ENCODE measurements around the gene LRP11.

DNA sequence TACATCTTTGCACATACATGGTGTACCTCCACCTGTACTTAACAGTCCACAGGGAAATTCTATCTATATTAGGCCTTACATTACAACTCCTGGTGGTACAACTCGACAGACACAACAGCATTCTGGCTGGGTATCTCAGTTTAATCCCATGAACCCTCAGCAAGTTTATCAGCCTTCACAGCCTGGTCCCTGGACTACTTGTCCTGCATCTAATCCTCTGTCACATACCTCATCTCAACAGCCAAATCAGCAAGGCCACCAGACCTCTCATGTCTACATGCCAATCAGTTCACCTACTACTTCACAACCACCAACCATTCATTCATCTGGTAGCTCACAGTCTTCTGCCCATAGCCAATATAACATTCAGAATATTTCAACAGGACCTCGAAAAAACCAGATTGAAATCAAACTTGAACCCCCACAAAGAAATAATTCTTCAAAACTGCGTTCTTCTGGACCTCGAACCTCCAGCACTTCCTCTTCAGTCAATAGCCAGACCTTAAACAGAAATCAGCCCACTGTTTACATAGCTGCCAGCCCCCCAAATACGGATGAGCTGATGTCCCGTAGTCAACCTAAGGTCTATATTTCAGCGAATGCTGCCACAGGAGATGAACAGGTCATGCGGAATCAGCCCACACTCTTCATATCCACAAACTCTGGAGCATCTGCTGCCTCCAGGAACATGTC lies 21.4 kb upstream of the SUMO4 start:
- PRO-cap, result no peak
- RAMPAGE, long total RNA, 2 experiments, result no peak in any of the 2 experiments

DNA sequence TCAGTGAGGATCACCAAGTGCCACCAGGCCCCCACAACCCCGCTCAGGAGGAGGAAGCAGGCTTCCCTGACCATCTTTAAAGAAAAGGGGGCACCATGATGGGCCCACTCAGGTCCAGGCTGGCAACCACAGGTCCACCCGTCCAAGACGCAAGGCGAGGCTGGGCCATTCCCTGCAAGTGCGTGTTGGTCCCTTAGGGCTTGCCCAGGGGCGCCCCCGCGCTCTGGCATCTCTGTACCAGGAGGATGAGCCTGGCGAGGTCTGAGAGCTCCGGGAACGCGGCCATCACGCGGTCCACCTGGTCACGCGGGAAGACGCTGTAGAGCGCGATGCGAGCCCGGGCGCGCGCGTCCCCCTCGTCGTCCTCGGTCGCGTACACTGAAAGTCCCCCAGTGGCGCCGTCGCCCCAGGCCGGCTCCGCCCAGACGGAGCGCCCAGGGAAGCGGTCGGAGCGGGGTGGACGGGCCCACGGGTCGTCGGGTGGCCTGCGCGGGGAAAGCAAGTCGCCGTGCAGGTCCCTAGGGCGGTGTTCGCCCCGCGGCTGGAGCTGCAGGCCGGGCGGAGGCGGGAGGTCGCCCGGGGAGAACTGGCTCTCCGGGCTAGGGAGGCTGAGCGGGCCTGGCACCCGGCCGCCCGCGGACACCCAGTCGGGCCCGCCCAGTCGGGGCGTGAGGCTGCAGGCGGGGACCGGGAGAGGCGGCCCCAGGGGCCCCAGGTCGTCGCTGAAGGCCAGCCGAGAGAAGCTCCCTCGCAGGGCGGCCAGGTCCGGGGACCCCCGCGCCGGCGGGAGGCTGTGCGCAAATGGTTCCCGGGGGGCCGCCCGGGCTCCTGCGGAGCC lies 34.1 kb downstream of the ZC3H12D start:
- PRO-cap, result unidirectional peak, plus-strand start at position 312 of the sequence
- RAMPAGE, long total RNA, 2 experiments, result no peak in any of the 2 experiments

DNA sequence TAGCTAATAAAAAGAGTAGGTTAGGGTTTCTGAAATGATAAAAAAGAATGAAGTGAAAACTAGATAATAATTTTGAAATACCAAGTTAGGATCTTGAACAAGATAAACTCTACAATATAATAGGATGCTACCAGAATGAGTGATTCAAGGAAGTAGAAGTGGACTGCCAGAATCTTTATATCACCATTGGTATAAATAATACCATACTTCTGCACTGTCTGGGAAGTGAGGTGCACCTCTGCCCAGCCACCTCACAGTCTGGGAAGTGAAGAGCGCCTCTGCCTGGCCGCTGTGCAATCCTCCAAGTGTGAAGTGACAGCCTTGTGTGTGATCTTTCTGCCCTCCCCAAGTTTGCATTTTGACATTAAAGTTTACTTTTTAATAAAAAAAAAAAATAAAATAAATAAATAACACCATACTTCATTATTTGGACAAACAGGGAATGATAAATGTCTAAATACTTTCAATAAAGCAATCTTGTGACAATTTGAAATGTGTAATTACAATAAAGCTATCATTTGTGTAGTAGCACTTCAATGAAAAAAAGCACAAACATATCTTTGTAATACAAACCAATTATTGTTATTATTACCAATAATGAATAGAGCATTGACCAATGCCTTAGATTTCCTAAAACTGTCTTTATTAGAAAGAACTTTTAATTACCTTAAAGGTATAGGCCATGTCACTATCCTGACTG lies 18.7 kb downstream of the LATS1 start:
- PRO-cap, result no peak
- RAMPAGE, long total RNA, 2 experiments, result no peak in any of the 2 experiments

DNA sequence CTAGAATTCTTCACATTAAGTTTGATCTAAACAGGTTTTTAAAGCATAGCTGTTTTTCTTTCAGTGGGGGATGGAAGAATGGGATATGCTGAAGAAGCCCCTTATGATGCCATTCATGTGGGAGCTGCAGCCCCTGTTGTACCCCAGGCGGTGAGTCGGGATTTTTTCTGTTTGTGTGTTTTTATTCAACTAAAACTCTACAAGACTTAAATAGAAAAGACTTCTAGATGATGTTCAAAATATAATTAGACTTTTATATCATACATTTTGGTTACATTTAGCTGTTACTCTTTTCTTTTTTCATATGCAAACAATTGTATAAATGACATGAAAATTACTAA lies 46.8 kb downstream of the PCMT1 start:
- PRO-cap, result no peak
- RAMPAGE, long total RNA, 2 experiments, result no peak in any of the 2 experiments

- PRO-cap, result no peak
- RAMPAGE, long total RNA, 2 experiments, result no peak in any of the 2 experiments
These were observed 2.1 kb downstream of the LRP11 start for GRCh38 chr6:149861900-149862687.

DNA sequence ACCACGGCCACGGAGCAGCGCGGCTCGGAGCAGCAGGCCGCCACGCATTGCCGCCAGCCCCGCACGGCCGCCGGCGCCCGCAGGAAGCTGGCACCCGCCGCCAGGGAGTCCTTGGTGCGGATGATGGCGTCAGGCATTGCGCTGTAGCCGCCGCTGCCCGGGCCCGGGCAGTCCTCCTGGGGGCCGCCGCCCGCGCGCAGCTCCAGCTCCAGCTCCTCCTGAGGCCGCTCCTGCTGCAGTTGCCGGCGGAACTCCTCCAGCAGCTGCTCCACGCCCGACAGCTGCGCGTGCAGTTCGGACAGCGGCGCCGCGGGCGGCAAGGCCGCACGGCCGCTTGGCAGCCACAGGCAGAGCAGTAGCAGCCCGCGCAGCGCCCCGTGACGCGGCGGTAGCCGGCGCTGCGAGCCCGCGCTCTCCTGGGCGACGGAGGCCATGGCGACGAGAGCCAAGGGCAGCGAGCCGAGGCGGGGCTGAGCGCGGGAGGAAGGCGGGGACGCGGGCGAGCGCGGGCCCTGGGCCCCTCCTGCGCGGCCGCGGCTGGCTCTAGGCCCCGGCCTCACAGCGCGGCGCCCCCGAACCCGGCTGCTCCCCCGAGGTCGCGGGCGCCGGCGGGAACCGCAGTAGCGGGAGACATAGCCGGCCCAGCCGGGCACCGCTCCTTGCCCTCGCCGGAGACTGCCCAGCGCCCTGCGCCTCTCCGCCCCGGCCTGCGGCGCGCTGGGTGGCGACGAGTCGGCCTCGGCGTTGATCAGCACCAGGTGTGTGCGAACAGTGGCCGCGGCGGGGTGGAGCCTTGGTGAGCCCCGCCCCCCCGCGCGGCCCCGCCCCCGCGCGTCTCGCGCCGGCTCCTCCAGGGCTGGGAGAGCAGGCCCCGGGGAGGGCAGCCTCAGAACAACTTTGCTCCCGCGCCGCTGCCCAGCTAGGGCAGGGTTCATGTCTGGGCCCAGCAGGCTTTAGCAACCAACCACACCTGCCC lies at the start of gene LRP11:
Gene LRP11, minus strand, starts transcription at position 773 of the 976 bp plus-strand sequence.
- PRO-cap, result unidirectional peak, minus-strand start at position 108 of the sequence; bidirectional peak, plus-strand start at position 867 of the sequence, minus-strand start at position 760 of the sequence
- RAMPAGE, long total RNA, 2 experiments, result start-site peak on the minus strand in 1 of 2 experiments, centred at position 748 of the sequence, 7 reads per replicate

DNA sequence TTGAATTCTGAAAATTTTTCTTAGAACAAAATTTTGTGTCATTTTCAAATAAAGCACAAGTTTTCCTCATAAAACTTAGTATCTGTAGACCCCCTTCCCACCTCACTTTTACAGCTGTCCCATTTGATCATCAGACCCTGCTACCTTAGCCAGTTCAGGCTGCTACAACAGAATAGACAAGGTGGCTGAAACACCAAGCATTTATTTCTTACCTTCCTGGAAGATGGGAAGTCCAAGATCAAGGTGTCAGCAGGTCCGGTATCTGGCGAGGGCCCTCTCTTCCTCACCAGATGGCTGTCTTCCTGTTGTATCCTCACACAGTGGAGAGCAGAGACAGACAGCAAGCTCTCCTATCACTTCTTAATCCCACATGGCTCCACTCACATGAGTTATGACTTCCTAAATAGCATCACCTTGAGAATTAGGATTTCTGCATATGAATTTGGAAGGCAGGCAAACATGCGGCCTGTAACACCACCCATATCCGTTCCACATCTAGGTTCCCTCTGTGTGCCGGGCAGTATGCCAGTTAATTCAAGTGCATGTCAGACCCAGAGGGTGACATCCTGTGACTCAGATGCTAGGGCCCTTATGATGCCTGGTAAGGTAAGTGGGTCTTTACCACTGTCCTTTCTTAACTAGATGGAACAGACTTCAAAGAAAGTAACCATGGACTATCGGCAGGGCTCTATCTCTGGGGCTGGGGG lies 2.1 kb downstream of the RAET1E start:
- PRO-cap, result no peak
- RAMPAGE, long total RNA, 2 experiments, result no peak in any of the 2 experiments

DNA sequence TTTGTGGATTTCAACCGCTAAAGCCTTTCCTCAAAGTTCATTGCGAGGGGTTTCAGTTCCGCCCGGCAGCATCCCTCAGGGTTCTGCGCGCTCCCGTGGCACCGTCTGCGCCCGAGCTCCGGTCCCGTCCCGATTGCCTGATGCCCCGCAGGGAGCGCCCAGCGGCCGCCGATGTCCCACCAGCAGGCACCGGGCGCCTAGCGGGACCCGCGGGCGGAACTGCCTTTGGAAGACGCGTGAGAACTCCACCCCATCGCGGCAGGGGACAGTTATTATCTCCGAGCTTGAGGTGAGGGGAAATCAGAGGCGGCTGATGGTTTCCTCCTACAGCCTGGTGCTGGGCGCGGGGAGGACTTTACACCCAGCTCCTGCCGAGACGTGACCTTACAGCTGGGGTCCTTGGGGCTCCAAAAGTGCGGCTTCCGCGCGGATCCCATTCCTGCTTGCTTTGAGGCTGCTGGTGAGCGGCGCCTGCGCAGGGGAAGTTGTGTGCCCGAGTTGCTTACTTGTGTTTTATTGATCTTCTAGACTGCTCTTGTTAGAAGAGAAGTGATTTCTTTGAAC lies 27.1 kb downstream of the ULBP1 start:
- PRO-cap, result no peak
- RAMPAGE, long total RNA, 2 experiments, result no peak in any of the 2 experiments

DNA sequence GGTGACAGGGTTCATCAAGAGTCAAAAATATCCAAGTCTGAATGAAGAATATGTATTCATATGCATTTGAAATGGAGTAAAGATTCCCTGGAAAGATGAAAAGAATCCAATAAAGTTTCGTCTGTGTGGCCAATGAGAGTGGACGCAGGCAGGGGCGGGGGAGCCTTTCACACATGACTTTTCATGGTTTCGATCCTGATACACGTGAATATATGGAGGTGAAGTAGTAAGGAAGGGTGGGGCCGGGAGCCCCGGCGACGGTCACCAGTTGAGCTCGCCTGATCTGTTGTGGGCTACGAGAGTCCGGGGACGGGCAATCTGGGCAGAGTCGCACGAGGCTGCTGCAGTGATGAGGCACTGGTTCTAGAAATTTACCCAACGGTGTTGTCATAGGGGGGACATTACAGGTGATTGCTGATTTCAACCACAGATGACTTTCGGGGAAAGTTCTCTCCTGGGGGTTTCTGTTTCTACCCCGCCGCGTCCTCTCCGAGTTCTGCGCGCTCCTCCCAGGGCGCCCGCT lies 12.0 kb upstream of the RAET1L start:
- PRO-cap, result no peak
- RAMPAGE, long total RNA, 2 experiments, result no peak in any of the 2 experiments

DNA sequence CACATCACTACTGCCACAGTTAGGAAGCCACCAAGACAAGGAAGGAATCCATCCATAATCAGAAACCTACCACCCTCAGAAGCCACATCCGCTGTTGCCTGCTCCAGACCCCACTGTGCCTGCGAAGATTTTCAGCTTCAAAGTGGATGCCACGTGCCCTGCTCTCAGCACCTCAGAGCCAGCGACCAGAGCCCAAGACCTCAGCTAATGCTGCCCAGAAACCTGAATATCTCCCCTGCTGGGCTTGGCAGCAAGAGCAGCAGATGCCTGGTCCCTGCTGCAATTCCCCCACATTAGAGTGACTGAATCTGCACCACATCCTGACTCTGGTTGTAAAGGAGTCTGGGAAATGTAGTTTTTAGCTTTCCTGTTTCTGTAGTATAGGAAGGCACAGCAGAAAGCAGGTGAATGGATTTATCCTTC lies 10.7 kb upstream of the ULBP3 start:
- PRO-cap, result no peak
- RAMPAGE, long total RNA, 2 experiments, result no peak in any of the 2 experiments

DNA sequence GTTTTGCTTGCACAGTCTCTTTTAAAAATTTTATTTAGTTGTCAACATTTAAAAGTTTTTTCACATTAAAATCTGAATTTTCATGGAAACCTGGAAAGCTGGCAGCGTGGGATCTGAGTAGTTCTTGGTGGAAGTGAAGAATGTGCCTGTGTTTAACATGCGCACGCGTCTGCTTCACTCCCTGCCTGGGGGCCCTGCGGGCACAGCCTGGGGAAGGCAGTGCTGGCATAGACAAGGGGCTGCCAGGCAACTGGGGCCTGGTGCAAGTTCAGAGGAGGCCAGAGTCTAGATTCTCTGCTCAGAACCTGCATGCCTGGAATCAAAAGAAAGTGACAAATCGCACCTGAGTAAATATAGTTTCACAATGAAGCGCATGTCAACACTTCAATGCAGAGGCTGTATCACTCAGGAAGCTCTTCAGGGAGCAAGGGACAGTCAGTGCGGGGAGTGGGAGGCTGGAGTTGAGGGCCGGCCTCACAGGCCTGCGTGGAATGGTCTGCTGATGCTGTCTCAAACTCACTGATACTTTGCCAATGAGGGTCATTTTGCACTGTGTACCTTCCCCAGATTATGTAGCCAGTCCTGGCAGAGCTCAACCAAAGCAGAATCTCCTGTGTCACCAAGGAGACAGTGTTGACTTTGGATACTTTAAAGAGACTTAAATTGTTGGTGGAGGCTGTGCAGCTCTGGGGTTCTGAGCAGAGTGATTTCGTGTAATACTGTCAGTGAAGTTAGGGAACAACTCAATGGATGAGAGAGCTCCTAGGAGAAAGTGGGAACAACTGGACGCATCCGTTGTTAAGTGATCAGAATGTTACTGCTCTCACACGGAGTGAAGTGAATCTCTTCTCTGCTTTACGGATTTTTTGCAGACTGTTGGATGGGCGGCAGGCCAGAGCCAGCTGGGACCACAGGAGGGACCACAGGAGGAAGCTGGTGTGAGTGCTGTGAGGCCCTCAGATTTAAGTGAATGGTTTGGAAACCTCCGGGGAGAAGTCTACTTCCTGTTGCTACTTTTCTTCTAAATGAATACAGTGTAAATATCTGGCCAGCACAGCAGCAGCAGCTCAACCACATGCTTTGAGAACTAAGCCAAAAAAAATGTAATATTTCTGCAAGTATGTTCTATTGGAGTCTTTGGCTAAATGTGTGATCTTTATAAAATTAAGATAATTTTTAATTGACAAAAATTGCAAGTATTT lies 23.9 kb upstream of the PPP1R14C start:
- PRO-cap, result no peak
- RAMPAGE, long total RNA, 2 experiments, result no peak in any of the 2 experiments

- PRO-cap, result no peak
- RAMPAGE, long total RNA, 2 experiments, result no peak in any of the 2 experiments
These were observed 8.4 kb upstream of the PPP1R14C start for GRCh38 chr6:150134262-150134944.

DNA sequence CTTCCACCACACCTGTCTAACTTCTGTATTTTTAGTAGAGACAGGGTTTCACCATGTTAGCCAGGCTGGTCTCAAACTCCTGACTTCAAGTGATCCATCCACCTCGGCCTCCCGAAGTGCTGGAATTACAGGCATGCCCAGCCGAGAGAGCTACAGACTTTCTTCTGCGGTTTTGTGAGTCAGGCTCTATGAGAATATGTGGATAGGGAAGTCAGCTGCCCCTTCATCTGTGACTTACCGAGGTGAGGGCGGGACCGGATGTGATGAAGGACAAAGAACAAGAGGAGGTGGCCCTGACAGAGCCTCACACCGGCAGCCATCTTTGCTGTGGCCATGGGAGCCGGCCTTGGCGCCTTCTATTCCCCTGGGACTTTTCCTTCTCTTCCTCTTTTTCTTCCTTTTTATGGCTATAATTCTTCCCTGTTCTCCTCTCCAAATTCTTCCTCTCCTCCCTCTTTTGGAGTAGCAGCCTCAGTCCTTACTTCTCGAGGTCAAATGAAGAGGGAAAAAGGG lies 67.0 kb downstream of the IYD start:
- PRO-cap, result no peak
- RAMPAGE, long total RNA, 2 experiments, result no peak in any of the 2 experiments

GRCh38 chr6:150485836-150486509 lies 113.7 kb upstream of the PLEKHG1 start:
- PRO-cap, result unidirectional peak, minus-strand start at chr6:150486078
- RAMPAGE, long total RNA, 2 experiments, result no peak in any of the 2 experiments

- PRO-cap, result no peak
- RAMPAGE, long total RNA, 2 experiments, result no peak in any of the 2 experiments
These were observed 33.1 kb downstream of the PLEKHG1 start for GRCh38 chr6:150632725-150633165.

GRCh38 chr6:150679740-150680291 lies 80.1 kb downstream of the PLEKHG1 start:
- PRO-cap, result no peak
- RAMPAGE, long total RNA, 2 experiments, result no peak in any of the 2 experiments

DNA sequence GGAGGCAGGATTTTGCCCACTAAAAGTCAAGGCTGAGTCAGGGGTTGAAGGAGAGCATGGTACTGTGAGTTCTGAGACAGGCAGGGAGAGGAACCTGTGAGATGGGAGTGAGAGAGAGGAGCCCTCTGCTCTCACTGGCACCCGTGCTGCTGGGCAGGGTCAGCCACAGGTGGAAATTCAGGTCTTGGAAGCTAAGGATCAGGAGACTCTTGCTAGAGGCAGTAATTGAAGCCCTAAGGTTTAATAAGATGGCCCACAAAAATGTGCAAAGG lies 53.5 kb upstream of the MTHFD1L start:
- PRO-cap, result no peak
- RAMPAGE, long total RNA, 2 experiments, result no peak in any of the 2 experiments

DNA sequence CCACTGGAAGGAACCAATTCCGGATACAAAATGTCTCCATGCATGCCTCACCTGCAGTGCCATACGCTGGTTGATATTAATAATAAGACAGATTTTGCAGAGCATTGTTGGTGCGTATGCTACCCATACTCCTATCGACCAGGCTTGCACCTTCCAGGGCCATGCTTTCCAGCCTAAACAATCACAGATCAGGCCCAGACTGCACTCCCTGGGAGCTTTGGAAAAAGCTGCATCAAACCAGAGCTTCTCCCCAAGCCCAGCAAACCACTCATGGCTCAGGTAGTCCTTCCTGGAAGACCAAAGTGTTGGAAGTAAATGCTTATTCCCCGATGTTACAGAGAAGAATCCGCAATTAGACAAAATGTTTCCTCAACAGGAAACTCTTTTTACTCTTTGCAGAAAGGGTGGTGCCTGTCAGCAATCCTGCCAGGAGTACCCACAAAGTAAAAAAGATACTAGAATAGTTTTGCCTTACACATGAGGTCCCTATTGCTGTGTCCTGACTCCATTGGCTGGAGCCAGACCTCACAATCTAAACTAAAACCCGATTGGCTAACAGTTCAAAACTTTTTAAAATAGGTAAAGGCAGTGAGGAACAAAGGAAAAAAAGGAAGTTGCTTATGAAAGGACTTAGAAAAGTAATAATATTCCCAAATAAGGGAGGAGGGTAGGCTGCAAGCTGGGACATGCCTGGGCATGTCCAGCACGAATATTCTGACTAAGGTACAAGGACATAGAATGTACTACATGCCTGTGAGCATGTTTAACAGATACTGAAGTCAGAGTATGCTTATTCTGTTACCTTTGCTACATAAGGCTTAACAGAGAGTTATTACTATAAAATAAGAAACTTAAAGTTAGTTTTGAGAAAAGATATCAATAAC lies 8.6 kb upstream of the MTHFD1L start:
- PRO-cap, result no peak
- RAMPAGE, long total RNA, 2 experiments, result no peak in any of the 2 experiments

DNA sequence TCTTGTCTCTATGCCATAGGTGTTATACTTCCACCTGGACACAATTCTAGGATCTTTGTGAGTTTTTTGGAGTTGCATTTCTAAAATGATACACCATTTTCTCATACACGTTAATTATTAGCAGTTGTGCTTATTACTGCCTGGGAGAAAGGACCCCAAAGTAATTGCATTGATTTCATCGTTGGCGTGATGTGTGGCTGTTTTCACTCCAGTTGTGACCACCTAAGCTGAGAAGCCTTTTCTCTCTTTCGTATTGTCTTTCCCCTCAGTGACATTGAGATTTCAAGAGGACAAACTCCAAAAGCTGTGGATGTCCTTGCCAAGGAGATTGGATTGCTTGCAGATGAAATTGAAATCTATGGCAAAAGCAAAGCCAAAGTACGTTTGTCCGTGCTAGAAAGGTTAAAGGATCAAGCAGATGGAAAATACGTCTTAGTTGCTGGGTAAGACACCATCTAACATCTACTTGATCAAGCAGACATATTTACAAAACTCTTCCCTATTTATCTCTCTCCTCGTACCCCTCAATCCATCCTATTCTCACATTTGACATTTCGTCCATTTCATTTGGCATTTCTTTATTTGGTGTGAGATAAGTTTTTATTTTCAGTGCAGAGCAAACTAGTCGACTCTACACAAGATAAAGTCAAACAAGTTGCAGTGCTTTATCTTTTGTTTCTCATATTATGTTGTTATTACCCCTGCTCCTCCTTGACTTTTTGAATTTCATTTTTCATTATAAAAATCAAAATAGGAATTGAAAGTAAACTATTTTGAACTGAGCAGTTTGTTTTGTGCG lies 60.5 kb downstream of the MTHFD1L start:
- PRO-cap, result no peak
- RAMPAGE, long total RNA, 2 experiments, result no peak in any of the 2 experiments

GRCh38 chr6:150987396-150988030 lies 122.0 kb downstream of the MTHFD1L start:
- PRO-cap, result no peak
- RAMPAGE, long total RNA, 2 experiments, result no peak in any of the 2 experiments

Data from prostate gland (tissue), 2 donors.